Measurements from ENCODE around the genes STK33, RPL27A and NRIP3.

GRCh38 chr11:8593843-8594814, at the start of gene STK33:
Gene STK33, minus strand, starts transcription at chr11:8594228.
- RRBS, result 2% methylated on average over 32 of the region's 62 CpGs

GRCh38 chr11:8644669-8645344, 37.7 kb downstream of the TRIM66 start:
- RRBS, result no CpG with 5 or more reads among the region's 6 CpGs

GRCh38 chr11:8682505-8683706, at the start of gene RPL27A:
Gene RPL27A, plus strand, starts transcription at chr11:8682792.
- RRBS, result 1% methylated on average over 11 of the region's 74 CpGs

- RRBS, result no CpG with 5 or more reads among the region's 11 CpGs
These were observed 7.6 kb downstream of the RPL27A start for GRCh38 chr11:8689800-8691069.

- RRBS, result no CpG with 5 or more reads among the region's 9 CpGs
These were observed 9.2 kb downstream of the RPL27A start for GRCh38 chr11:8691779-8692194.

GRCh38 chr11:8699522-8700329, 17.1 kb downstream of the RPL27A start:
- RRBS, result no CpG with 5 or more reads among the region's 11 CpGs

- RRBS, result no CpG with 5 or more reads among the region's 14 CpGs
These were observed 25.1 kb downstream of the RPL27A start for GRCh38 chr11:8707351-8708357.

GRCh38 chr11:8716204-8716750, 33.7 kb downstream of the RPL27A start:
- RRBS, result no CpG with 5 or more reads among the region's 9 CpGs

DNA sequence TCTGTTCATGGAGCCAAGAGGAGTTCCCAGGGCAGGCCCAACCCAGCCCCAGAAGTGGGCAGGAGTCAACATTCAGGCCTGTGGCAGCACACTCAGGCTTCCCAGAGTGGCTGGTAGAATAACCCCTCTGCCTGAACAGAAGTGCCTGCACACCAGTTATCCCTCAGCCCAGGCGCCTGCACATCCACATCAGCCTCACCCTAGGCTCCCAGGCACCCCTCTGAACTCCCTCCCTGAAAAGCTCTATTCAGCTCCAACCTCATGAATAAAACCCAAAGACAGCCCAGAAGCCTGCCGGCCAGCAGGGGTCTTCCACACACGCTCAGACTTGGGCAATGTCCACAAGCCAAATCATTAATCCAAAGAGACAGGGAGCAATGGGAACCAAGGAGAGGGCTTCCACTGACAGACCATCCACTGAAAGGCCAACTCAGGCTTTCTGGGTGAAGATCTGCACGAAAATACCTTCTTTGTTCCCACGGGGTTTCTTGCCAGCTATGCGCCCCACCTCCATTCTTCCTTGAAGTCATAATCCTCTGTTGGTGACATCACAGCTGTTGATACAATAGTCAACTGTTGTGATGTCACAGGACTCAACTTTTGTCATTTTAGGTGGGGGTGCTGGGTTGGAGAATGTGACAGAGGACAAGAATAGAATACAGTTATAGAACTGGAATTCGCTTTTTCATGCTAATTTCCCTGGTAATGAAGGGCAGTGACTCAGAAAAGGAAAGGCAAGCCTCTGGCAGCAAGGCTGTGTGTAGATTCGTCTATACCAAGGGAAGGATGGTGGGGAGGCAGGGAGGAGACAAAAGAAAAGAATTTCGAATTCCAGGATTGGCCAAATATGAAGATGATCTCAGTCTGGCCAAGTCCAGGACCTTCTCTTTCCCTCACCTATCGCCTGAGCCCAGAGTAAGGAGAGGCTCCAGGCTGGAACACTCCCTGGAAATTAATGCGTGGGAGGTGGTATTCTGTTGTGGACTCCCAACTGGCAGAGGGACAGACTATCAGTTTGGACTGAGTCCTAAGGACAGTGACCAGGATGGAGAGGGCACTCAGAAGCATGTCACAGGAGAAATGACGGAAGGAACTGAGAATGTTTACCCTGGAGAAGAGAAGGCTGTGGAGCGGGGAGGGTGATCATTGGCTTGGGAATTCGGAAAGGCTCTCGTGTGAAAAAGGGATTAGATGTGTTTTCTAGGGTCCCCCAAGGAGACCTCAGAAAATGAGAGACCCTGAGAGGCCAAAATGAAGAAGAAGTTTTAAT, 43.9 kb downstream of the DENND2B start:
- RRBS, result no CpG with 5 or more reads among the region's 15 CpGs

DNA sequence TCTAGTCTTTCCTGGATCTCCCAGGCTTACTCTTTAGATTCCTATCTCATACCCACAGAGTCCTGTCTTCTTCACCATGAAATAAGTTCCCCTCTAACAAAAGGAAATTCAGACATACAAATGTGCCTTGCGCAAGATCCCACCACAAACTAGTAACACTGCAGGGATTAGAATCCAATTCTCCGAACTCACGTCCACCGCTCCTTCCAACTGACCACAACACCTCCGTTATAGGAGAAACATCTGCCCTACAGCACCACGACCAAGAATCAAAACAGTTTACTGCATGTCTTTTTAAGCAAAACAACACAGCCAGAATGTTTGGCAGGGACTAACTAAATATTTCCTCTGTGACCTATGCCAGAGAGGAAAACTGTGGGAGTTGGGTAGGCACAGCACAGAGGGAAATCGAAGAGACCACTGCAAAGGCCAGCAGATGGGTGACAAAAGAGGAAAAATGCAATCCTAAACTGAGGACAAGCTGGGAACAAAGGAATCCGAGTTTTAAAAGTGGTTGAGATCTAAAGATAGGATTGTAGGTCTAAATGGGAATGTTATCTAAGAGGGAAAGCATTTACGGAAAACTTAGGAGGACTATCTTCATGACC, 27.8 kb upstream of the DENND2B start:
- RRBS, result no CpG with 5 or more reads among the region's 9 CpGs

GRCh38 chr11:8863326-8863588, 47.7 kb upstream of the AKIP1 start:
- RRBS, result no CpG with 5 or more reads among the region's 9 CpGs

GRCh38 chr11:8870268-8871434, 40.3 kb upstream of the AKIP1 start:
- RRBS, result 2% methylated on average over 39 of the region's 101 CpGs

GRCh38 chr11:9003362-9004302, at the start of gene NRIP3:
Gene NRIP3, minus strand, starts transcription at chr11:9004001.
- RRBS, result 7% methylated on average over 43 of the region's 99 CpGs

DNA sequence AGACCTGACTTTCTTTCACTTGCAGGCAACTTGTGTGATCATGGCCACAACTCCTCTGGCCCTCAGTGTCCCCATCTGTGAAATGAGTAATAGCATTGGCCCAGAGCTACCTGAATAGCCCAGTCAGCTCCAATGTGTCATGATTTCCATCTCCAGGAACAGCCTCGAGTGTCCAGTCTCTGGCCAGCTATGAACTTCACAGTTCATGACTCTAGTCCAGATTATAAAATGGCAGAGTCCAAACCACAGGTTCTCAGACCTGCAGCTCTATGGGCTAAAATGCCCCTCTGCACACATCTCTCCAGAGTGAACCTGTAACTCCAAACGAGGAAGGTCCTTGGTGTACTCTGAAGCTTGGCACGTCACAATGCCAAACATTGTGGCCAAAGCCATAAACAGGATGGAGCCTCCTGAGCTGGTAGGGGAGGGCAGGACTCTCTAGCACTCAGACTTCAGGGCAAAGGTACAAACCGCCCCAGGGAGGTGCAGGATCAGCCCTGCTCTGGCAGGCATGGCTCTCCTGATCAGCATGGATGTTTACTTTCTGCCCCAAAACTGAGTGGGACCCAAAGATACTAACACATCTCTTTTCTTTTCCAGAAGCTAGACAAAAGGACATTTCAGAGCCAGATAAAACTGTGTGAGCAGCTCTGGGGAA, 2.4 kb downstream of the SCUBE2 start:
- RRBS, result no CpG with 5 or more reads among the region's 4 CpGs

DNA sequence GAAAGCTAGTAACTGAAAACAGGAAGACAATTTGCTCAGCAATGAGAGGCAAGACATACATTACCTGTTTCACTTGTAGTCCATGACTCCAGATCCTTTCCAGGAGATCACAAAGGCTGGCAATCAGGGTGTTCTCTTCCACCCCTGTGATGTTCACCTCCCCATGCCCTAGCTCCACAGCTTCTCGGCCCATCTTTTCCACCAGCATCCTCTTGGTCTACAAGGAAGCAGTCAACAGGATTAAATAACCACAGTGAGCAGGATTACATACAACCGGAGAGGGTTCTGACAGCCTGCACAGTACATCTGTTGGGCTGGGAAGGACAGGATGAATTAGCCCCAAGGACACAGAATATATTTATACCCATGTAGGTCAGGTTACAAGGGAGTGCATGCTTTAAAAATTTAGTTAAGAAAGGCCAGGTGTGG, 69.3 kb upstream of the SCUBE2 start:
- RRBS, result no CpG with 5 or more reads among the region's 2 CpGs

GRCh38 chr11:9274713-9275331, 9.7 kb upstream of the DENND5A start:
- RRBS, result no CpG with 5 or more reads among the region's 3 CpGs

GRCh38 chr11:9459713-9460474, 918 bp upstream of the ZNF143 start:
- RRBS, result 2% methylated on average over 5 of the region's 30 CpGs

DNA sequence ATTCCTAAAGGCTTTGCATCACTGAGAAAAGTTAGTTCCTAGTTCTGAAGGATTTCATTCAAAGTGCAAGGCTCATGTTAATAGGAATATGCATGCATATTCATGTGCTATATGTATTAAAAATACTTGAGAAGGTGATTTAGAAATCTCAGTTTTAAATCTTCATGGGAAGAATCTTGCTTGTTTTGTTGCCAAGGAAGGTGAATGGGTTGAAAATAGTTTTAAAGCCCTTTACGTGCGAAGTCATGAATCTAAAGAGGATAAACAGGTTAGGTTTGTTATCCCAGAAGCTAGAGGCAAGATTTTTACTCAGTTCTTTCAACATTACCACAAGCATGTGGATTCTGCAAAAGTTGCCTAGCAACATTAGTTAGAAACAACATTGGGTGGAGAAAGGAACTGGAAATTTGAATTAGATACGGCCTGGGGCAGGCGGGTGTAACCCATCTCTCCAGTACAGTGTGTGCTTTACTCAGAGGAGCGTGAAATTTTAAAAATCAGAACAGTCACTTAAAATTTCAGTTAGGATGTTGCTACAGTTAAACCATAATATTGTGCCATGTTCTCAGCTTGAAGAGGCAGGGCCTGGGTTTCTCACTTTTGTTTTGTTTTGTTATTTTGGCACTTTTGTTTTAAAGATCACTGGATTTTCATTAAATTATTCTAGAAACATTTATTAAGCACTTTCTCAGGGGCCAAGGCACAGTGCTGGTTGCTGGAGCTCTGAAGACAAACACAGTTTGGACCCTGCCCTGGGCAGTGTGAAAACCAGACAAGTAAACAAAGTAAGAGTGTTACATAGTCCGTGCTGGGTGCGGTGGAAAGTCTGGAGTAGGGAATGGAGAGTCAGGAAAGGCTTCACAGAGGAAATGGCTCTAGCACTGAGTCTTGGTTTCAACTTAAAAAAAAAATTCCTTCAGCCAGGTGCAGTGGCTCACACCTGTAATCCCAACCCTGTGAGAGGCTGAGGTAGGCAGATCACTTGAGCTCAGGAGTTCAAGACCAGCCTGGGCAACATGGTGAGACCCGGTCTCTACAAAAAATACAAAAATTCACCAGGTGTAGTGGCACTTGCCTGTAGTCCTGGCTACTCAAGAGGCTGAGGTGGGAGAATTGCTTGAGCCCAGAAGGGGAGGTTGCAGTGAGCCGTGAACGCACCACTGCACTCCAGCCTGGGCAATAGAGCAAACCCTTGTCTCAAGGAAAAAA, 4.4 kb upstream of the WEE1 start:
- RRBS, result no CpG with 5 or more reads among the region's 10 CpGs

DNA sequence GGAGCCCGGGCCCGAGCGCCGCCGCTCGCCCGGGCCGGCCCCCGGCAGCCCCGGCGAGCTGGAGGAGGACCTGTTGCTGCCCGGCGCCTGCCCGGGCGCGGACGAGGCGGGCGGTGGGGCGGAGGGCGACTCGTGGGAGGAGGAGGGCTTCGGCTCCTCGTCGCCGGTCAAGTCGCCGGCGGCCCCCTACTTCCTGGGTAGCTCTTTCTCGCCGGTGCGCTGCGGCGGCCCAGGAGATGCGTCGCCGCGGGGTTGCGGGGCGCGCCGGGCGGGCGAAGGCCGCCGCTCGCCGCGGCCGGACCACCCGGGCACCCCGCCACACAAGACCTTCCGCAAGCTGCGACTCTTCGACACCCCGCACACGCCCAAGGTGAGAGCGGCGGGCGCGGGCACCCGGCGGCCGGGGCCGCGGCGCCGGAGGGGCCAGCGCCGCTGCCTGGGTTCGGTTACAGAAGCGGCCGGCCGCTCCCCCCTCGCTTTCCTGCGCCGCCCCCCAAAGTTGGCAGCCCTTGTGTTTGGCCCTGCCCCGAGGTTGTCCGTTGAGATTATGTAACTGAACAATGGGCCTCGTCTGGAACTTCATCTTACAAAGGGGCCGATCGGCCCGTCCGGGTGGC, 778 bp downstream of the WEE1 start:
- RRBS, result 2% methylated on average over 43 of the region's 84 CpGs

Data from pericardium (tissue), 1 donor.